Measurements from ENCODE around the genes SSC4D, CCDC146 and PTPN12.

GRCh38 chr7:76335694-76336170 is 23.1 kb downstream of the YWHAG start:
- PRO-cap = no peak

- PRO-cap = unidirectional peak, minus-strand start at chr7:76359818
Observed at GRCh38 chr7:76359719-76360036, 887 bp upstream of the YWHAG start.

DNA sequence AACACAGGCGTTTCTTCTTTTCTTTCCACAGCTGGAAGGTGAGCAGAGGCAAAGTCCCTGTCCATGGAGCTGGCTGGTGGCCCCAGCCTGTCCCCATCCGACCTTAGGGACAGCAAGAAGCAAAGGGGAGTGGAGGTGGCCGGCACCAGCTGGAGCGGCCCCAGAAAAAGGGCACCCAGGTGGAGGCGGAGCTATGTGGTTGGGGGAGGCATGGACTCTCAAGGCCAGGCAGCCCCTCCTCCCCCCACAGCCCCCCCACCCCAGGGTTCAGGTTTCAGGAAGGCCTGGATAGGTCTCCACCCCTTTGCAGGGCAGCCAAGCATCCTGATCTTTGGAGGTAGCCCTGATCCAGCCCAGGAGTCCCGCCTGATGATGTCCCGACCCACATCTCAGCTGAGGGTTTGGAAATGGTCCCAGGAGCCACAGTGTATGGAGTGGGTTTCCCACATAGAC is at the start of gene SSC4D:
Gene SSC4D (minus strand): TSS at position 170 of the 453 bp plus-strand sequence.
- PRO-cap = no peak

GRCh38 chr7:76548904-76549980 is 6.1 kb upstream of the SPDYE16 start:
- PRO-cap = bidirectional peak, plus-strand start at chr7:76549333, minus-strand start at chr7:76549234

DNA sequence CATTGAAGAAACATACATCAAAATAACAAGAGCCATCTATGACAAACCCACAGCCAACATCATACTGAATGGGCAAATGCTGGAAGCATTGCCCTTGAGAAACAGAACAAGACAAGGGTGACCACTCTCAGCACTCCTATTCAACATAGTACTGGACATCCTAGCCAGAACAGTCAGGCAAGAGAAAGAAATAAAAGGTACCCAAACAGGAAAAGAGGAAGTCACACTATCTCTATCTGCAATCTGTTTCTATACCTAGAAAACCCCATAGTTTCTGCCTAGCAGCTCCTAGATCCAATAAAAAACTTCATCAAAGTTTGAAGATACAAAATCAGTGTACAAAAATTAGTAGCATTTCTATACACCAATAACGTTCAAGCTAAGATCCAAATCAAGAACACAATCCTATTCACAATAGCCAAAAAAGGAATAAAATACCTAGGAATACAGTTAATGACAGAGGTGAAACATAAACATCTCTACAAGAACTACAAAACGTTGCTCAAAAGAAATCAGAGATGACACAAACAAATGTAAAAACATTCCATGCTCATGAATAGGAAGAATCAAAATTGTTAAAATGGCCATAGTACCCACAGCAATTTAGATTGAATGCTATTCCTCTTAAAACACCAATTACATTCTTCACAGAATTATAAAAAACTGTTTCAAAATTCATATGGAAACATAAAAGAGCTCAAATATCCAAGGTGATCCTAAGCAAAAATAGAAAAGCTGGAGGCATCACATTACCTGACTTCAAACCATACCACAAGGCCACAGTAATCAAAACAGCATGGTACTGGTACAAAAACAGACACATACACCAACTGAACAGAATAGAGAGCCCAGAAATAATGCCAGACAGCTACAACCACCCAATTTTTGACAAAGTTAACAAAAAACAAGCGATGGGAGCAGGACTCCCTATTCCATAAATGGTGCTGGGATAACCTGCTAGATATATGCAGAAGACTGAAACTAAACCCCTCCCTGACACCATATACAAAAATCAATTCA is 29.5 kb downstream of the POMZP3 start:
- PRO-cap = no peak

- PRO-cap = no peak
Observed at GRCh38 chr7:76728355-76729314, 101.6 kb upstream of the POMZP3 start.

DNA sequence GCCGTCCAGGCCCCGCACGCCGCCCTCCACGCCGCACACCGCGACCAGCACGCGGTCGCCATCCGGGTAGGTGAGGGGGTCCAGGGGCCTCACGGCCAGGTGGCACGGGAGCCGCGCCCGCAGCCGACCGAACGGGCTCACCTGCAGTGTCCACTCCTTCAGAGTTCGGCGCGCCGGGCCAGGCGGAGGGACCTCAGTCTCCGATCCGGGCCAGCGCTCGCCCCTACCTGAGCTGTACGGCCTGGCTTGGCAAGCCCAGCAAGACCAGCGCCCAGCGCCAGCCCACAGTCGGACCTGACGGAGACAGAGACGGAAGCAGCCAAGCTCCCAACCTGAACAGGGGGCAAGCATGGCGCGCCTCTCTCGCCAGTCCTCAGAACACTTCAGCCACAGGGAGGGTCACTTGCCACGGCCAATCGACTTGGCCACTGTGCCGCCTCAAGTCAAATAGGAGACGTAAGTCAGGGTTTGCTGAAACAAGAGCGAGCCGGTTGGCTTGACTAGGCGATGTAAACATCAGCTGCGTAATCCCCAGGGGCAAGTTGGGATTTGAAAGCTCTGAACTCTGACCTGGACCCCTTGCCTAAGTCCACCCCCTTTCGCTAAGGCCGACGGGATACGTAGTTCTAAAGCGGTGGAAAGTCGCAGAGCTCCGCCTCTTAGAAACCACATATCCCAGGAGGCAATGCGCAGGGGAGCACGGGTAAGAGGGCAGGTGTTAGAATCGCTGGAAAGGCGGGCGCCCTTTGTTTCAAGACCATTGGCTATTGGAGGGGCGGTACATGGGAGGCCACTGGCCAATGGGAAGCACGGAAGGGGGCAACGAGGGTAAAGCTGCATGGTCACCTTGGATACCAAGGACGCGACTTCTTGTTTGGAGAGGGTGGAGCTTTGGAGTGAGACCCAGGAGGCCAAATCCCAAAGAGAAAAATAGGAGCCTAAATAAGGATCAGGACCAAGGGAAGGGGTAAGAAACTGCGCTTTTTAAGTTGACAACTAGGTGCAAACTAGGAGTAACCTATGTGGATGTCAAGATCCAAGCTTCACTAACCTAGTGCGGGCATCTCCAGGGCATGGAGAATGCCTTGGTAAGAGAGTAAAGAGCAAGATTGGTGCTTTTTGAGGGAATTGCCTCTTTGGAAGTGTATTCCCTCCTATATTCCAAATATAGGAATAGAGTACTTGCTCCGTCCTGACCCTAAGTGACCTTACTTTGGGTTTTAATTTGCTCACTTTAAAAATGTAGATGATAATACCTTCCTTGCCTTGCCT is at the start of gene CCDC146:
Gene CCDC146 (plus strand): TSS at position 850 of the 1,272 bp plus-strand sequence.
- PRO-cap = bidirectional peak, plus-strand start at position 873 of the sequence, minus-strand start at position 515 of the sequence

GRCh38 chr7:77196504-77197178 is 3.0 kb downstream of the FGL2 start:
- PRO-cap = unidirectional peak, plus-strand start at chr7:77196797

DNA sequence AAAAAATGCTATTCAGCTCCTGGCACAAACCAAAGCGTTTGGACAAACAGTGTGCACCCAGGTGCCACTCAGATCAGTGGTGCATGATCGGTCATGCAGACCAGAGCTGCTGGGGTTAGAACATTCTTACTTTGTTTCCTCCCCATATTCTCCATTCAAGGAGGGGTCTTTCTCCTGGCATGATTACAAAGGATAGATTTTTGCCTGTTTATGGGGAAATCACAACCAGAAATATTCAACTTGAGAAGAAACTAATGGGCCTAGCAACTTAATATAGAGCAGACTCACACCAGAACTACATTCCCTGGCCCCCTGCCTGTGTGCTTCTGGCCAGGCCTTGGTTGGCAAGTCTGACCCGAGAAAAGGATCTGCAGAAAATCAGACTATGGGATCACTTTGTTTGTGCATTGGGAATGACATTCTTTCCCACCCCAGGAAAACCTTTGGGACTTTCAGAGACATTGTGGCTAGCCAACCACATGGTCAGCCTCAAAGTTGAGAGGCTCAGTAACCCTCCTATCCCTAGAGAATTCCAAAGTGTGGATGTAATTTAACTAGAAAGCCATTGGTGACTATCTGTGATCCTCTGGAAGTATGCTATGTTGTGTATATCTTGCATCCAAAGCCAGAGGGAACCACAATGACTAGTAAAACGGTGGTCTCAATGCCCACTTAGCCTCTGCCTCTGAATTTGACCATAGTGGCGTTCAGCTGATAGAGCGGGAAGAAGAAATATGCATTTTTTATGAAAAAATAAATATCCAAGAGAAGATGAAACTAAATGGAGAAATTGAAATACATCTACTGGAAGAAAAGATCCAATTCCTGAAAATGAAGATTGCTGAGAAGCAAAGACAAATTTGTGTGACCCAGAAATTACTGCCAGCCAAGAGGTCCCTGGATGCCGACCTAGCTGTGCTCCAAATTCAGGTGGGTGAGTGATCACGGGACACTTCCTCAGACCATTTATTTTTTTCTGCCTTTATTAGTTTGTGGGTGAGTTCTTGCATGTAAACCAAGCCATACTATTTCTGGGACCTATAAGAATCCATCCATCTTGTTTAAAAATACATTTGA is 82.6 kb upstream of the FGL2 start:
- PRO-cap = no peak

DNA sequence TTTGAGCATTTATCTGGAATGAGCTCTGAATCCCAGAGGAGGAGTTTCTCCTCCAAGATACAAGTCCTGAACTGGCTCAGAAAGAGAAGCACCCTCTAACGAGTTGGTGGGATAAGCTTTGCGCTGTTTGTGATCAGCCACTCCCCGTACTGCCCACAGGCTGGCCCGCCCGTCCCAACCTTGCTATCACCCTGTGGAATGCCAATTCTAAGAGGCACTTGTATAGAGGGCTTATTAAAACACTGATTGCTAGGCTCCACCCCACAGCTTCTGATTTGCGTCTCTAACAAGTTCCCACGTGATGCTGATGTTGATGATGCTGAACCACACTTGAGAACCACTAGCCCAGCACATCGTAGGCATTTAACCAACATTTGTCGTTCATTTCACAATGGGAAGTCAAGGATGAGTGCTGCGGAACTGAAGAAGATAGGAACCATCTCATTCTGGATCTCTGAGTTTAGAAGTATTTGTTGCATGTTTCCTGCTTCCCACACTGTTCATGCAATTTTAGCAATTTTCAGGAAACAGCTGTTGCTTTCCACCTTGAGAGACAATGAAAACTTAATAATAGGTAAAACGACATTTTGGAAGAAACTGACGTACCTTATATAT is 12.7 kb upstream of the GSAP start:
- PRO-cap = no peak

DNA sequence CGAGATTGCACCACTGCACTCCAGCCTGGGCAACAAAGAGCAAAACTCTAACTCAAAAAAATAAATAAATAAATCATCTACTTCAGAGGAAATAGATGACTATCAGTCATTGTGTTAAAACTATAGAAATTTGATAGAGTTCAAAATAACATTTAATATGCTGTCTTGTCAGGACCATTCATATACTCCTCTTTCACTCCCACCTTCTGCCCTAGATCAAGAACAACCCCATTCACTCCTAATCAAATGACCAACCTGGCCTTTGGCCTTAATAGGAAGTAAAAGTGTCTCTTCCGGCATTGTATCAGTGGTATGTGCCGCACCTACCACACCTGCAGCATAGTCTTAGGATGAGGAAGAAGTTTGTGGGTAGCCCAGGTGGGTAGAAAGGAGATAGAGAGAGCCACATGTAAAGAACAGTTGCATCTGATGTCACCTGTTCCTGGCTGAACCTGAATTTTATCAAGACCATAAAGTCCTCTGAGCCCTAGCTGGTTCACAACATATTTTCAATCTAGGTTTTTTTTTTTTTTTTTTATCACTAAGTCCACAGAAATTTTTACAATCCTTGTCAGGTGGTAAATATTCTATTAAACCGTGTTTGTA is 55.6 kb upstream of the PTPN12 start:
- PRO-cap = no peak

DNA sequence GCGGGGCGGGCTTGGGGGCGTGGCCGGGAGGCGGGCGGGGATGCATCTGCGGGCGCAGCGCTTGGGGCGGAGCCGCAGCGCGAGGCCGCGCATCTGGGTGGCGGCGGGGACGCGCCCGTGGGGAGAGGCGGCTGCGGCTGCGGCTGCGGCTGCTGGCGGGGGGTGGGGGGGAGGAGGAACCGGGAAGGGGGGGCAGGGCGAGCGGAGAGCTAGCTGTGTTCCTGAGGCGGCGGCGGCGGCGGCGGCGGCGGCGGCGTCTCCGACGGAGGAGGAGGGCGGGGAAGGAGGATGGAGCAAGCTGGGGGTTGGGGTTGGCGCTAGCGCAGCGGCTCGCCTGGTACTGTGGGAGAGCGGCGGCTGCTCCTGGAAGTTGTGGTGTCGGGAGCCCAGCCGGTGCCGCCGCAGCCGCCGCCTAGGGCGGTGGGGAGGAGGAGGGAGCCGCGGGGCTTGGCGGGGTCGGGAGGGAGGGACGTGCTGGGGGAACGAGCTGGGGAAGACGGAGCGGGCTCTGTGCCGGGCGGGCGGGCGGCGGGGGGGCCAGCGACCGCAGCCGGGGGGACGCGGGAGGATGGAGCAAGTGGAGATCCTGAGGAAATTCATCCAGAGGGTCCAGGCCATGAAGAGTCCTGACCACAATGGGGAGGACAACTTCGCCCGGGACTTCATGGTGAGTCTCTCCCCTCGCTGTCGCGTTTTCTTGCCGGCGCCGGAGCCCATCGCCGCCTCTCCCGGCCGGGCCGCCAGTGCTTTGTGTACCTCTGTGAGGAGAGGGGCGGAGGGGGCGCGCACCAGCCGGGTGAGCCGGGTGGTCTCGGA is at the start of gene PTPN12:
Gene PTPN12 (plus strand): TSS at position 317 of the 816 bp plus-strand sequence.
- PRO-cap = bidirectional peak, plus-strand start at position 98 of the sequence, minus-strand start outside the sequence; bidirectional peak, plus-strand start at position 212 of the sequence, minus-strand start at position 344 of the sequence

- PRO-cap = no peak
Observed at GRCh38 chr7:77542619-77543131, 5.6 kb downstream of the PTPN12 start.

DNA sequence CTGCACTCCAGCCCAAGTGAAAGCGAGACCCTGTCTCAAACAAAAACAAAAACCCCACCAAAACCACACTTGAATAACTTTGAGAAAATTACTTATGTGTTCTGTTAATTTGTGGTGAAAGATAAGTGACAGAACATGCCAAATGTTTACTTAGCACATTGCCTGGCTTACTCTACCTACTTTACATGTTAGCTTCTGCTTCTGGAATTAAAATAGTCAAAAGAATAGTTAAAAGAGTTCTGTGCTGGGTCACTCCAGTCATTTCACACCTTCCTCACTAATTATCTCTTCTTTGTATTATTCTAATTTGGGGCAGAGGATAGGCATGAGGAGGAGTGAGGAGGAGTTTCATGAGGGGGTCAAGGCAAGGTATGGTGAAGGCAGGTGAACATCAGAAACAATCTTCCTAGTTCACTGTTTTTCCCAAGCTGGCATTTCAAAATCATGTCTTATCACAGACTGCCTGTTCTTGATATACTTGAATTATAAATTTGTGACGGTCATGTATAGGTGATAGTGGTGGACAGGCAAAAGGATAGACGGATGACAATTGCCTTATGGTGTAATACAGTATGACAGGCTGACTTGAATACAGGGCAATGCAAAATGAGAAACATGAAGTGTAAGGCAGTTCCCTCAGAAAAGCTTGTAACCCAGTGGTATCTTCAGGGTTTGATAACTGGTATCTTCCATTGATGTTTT is 9.6 kb downstream of the TMEM60 start:
- PRO-cap = no peak

DNA sequence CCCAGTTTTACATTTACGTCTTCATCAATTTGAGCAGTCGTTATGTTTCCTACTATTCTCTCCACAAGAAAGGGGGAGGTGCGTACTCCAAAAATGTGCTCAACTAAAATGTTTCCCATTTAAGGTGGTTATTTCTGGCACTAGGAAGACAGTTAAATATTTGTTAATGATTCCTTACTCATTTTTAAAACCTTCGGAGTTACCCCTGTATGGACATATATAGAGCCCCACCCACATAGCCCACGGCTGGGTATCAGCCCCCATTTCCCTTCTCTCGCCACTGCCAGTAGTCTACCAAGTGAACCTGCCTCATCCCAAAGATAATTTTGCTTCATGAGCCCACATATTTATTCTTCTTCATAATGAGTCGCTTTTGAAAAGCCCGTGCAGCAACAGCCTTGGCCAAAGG is 719 bp downstream of the TMEM60 start:
- PRO-cap = no peak

- PRO-cap = no peak
Observed at GRCh38 chr7:77839995-77840573, 41.9 kb upstream of the TMEM60 start.

- PRO-cap = no peak
Observed at GRCh38 chr7:80581464-80582117, 56.9 kb upstream of the CD36 start.

- PRO-cap = no peak
Observed at GRCh38 chr7:80624727-80625114, 13.7 kb upstream of the CD36 start.

DNA sequence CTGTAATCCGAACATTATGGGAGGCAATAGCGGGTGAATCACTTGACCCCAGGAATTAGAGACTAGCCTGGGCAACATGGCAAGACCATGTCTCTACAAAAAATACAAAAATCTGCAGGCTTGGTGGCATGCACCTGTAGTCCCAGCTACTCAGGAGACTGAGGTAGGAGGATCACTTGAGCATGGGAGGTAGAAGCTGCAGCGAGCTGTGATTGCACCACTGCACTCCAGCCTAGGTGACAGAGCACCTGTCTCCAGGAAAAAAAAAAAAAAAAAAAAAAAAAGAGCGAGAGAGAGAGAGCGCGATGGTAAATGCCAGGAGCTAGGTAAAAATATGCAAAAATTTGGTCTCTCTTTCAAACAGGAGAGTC is 78.6 kb downstream of the SEMA3C start:
- PRO-cap = no peak

DNA sequence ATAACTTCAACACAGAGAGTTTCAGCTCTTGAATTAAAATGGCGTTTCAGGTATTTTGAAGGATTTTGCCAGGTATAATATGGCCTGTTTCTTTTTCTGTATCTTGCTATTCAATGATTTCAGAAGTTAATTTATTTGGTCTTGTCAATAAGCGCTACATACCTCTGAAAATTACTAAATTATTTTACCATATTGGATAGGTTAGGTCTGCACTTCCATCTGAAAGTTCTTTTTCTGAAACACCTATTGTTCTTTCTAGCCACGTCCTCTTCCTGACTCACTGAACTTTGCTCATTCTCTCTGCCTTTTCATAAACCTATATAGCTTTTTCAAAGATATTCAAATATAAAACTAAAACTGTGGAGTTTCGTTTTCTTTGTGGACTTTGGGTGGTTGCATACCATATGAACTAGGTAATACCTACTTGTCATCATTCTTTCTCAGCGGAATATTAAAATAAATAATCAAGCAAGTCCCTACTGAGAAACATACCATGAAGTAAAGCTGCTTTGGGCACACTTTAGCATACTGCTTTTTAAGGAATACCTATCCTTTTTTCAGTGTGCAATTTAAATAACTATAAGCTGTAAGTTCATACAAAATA is 136.0 kb downstream of the SEMA3A start:
- PRO-cap = no peak

All from right common carotid artery plus branches (tissue), 1 donor.